ENCODE measurements around the genes MYO5B and DCC.

GRCh38 chr18:49499010-49499636 lies 6.9 kb upstream of the RPL17 start:
- PRO-cap, result no peak
- RAMPAGE, long total RNA, 4 experiments, result no peak in any of the 4 experiments

- PRO-cap, result no peak
- RAMPAGE, long total RNA, 4 experiments, result no peak in any of the 4 experiments
Measured at GRCh38 chr18:49725906-49726606, 87.3 kb downstream of the ACAA2 start.

DNA sequence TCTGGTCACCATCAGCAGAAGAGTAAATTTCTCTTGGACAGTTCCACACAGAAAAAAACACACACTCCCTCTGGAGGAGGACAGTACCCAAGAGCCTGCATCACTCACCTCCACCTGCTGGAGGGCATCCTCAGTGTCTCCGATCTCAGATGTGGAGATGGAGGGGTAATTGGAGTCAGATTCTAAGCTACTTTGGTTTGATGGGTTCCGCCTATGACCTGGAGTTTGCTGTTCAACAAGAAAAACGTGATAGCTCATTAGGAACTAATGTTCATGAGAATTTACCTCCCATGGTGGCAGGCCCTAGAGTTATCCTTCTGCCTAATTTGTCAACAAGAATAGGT lies 64.3 kb upstream of the ACAA2 start:
- PRO-cap, result no peak
- RAMPAGE, long total RNA, 4 experiments, result no peak in any of the 4 experiments

- PRO-cap, result no peak
- RAMPAGE, long total RNA, 4 experiments, result no peak in any of the 4 experiments
Measured at GRCh38 chr18:49954132-49954567, 140.8 kb upstream of the ACAA2 start.

- PRO-cap, result no peak
- RAMPAGE, long total RNA, 4 experiments, result no peak in any of the 4 experiments
Measured at GRCh38 chr18:50127619-50128124, 67.3 kb downstream of the MYO5B start.

DNA sequence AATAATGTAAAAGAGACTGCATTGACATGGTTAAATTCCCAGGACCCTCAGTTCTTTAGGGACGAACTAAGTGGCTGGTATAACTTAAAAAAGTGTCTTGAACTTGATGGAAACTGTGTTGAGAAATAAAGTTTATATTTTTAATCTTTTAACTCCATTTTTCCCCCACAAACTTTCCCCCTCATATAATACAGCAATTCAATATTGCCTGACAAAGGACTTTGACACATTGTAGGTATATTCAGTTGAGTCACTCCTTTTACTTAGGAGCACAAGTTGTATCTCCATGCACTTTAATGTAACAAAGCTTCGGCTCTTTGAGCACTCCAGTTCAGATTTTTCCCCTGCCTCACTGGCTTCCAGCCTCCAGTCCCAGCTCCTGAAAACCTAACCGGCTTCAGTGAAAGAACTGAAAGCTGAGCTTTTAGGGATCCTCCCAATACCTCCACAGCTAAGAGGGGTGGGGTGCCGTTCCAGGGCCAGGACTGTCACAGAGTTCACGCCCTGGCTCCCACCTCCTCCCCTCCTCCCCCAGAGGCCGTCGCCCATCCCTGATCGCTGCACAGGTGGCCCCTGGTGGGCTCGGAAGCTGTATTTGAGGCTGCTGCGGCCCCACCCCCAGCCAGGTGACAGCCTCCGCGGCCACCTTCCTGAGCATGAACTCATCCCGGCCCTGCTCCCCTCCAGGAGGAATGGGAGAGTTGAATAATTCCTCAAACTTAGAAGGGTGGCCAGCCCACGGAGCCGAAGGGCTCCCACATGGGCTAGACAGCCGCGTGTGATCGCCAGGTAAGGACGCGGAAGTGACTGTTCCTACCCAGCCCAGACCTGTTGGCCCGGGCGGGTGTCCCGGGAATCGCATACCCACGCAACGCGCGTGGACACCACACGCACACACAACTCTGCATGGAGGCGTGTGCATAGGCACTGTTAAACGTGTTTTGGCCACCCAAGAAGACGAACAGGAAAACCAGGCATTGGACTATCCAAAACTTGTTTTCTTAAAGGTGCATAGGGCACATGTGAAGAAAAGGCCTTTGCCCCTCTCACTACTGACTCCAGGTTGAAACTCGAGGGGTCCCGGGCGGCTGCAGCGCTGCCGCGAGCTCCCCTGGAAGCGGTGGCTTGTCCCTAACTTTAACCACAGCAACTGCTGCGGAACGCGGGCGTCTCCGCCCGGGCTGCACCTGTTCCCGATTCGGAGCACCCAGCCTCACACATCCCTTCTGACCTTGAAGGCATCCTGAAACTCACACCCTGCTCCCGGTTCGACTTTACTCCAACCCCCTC lies 1.7 kb downstream of the MYO5B start:
- PRO-cap, result no peak
- RAMPAGE, long total RNA, 4 experiments, result no peak in any of the 4 experiments

DNA sequence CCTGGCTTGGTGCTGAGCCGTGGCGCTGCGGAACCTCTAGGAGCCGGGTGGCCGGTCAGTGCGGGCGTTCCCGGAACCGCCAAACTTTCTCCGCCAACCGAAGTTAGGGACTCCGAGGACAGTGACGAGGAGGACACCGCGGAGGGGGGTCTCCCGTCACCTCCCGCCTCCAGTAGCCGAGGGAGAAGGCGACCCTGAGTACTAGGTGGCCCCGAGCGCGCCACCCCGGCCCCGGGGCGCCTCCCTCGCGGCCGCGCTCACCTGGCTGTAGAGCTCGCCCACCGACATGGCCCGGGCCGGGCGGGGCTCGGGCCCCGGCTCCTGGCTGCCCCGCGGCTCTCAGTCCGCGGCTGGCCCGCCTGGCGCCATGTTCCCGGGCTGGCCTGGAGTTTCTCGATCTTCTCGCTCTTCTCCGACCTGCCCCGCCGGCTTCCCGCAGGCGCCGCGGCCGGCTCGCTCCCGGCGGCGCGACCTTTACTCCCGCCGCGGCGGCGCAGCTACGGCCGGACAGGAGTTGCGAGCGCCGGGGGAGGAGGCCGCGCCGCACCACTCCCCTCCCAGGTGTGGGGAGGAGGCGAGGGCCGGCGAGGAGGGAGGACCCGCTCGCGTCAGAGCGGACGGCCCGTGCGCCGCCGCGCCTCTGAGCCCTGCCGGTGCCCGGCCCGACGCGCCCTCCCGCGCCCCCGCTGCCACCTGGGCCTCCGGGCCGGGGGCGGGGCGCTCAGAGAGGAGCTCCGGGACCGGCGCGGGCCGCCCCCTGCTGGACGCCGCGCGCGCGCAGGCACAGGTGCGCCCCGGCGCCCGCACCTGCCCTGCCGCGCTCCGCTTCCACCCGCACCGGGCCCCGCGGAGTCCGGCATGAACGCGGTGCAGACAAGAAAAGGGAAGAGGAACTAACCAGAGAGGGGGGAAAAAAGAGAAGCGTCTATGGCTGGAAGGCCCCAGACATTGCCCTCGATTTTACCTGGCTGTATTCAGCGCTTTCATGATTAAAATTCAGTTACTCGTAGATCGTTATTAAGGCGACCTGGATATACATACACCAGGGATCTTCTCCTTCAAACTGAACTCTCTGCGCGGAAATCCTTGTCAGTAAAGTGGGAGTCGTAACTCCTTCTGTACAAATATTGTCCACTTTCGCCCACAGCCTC lies at the start of gene MYO5B:
Gene MYO5B (minus strand): TSS at position 642 of the 1,151 bp plus-strand sequence.
- PRO-cap, result no peak
- RAMPAGE, long total RNA, 4 experiments, result no peak in any of the 4 experiments

- PRO-cap, result no peak
- RAMPAGE, long total RNA, 4 experiments, result no peak in any of the 4 experiments
Measured at GRCh38 chr18:50656894-50657580, 97.2 kb downstream of the MAPK4 start.

- PRO-cap, result no peak
- RAMPAGE, long total RNA, 4 experiments, result no peak in any of the 4 experiments
Measured at GRCh38 chr18:50806125-50806902, 13.5 kb downstream of the MRO start.

- PRO-cap, result no peak
- RAMPAGE, long total RNA, 4 experiments, result no peak in any of the 4 experiments
Measured at GRCh38 chr18:50816696-50817213, 3.1 kb downstream of the MRO start.

DNA sequence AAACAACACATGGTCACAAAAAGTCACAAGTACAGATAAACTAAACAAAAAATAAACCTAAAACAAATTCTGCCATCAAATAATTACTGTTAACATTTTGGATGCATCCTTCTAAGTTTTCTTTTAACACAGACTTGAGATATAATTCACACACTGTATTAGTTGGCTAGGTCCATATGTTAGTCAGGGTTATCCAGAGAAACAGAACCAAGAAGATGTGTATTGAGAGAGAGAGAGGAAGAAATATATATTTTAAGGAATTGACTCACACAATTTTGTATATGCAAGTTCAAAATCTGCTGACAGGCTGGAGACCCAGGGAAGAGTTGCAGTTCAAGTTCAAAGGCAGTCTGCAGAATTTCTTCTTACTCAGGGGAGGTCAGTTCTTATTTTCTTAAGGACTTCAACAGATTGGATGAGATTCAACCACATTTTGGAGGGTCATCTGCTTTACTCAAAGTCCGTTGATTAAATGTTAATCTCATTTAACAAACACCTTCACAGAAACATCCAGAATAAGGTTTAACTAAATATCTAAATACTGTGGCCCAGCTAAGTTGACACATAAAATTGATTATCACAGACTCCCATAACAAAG lies 23.0 kb upstream of the MRO start:
- PRO-cap, result no peak
- RAMPAGE, long total RNA, 4 experiments, result no peak in any of the 4 experiments

DNA sequence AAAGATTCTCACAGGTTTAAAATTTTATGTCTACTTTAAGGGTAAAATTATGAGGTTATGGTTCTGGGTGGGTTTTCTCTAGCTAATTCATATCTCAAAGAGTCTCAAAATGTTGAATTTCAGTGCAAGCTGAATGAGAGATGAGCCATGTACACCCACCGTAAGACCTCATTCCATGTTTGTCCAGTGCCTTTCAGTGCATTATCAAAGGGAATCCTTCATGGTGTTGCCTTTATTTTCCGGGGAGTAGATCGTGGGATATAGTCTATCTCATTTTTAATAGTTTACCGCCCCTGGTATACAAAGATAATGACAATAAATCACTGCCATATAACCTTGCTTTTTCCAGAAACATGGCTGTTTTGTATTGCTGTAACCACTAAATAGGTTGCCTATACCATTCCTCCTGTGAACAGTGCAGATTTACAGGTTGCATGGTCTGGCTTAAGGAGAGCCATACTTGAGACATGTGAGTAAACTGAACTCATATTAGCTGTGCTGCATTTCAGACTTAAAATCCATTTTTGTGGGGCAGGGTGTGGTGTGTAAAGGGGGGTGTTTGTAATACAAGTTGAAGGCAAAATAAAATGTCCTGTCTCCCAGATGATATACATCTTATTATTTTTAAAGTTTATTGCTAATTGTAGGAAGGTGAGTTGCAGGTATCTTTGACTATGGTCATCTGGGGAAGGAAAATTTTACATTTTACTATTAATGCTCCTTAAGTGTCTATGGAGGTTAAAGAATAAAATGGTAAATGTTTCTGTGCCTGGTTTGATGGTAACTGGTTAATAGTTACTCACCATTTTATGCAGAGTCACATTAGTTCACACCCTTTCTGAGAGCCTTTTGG lies 51.4 kb downstream of the SMAD4 start:
- PRO-cap, result no peak
- RAMPAGE, long total RNA, 4 experiments, result no peak in any of the 4 experiments

DNA sequence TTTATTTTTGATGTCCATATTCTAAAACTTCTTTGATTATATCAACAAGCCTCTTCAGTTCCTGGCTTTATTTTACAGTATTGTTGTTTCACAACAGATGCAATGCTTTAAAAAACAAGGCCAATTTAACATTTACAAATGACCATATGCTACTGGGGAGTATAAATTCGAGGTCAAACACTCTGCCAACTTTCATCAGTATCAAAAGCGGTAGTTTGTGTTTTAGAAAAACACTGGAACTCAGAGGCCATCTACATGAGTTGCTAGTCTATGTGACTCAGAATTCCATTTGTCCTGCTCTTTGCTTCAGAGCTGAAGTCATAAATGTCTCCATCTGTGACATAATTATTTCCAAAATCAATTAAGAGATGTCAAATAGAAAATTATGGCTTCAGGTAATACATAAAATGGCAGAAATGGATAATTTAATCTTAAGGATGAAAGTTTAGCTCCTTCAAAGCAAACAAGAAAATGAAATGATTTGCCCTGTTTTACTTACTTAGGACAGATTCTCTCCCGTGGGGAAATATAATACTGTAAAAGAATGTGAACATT lies 3.8 kb downstream of the MEX3C start:
- PRO-cap, result no peak
- RAMPAGE, long total RNA, 4 experiments, result no peak in any of the 4 experiments

- PRO-cap, result no peak
- RAMPAGE, long total RNA, 4 experiments, result no peak in any of the 4 experiments
Measured at GRCh38 chr18:51345892-51346450, 148.5 kb upstream of the MEX3C start.

DNA sequence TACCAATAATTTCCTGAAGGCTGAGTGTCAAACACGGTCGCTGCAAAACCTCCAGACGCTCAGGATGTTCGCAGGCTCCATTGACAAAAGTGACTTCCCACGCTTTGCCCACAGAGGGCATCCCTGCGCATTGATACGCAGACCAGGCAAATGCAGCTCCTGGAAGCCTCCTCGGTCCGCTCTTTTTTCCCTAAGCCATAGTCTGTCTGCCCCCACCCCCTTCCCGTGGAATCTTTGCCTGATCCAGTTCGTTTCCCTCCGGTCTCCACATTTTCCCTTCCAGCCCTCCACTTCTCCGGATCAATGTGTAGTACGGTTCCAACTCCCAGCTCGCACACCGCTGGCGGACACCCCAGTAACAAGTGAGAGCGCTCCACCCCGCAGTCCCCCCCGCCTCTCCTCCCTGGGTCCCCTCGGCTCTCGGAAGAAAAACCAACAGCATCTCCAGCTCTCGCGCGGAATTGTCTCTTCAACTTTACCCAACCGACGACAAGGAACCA lies at the start of gene DCC:
Gene DCC (plus strand): TSS at position 333 of the 500 bp plus-strand sequence.
- PRO-cap, result no peak
- RAMPAGE, long total RNA, 4 experiments, result no peak in any of the 4 experiments

GRCh38 chr18:52341805-52342378 lies 1.9 kb downstream of the DCC start:
- PRO-cap, result no peak
- RAMPAGE, long total RNA, 4 experiments, result no peak in any of the 4 experiments

DNA sequence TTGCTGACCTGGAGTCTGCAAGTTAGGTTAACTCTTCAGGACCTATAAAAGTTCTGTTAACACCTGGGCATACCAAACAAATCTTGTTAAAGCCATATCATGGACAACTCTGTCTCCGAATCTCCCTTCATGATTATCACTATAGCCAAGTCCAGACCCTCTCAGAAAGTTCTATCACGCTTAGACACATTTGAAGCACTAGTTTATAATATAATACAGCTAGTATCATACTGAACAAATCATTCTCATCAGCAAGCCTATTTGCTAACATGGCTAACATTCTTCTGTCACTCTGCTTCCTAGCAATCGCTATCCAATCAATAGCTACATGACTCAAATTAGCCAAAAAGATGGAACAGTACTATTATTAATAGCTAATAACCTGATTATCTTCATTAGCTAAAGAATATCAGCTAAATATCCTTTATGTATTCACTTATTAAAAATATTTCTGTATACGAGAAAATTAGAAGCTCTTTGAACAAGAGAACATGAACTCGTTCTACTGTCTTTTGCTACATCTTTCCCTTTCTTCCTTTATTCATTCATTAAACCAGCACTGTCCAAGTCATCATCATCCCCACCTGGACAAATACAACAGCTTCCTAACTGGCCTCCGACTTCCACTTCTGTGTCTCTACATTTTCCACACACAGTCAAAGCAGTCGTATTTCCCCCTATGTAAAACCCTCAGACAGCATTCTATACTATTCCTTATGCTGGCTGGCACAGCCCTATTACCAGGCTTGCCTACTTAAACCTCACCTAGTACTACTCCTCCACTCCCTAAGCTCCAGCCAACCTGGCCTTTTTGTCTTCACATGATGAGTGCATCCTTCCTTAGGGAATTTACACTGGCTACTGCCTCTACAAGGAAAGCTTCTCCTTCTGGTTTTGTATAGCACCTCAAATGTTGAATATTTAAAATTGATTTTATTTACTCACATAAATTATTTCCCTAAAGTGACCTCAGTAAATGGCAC lies 27.6 kb downstream of the MBD2 start:
- PRO-cap, result no peak
- RAMPAGE, long total RNA, 4 experiments, result no peak in any of the 4 experiments

- PRO-cap, result no peak
- RAMPAGE, long total RNA, 4 experiments, result no peak in any of the 4 experiments
Measured at GRCh38 chr18:54223478-54223830, 1.0 kb downstream of the MBD2 start.

DNA sequence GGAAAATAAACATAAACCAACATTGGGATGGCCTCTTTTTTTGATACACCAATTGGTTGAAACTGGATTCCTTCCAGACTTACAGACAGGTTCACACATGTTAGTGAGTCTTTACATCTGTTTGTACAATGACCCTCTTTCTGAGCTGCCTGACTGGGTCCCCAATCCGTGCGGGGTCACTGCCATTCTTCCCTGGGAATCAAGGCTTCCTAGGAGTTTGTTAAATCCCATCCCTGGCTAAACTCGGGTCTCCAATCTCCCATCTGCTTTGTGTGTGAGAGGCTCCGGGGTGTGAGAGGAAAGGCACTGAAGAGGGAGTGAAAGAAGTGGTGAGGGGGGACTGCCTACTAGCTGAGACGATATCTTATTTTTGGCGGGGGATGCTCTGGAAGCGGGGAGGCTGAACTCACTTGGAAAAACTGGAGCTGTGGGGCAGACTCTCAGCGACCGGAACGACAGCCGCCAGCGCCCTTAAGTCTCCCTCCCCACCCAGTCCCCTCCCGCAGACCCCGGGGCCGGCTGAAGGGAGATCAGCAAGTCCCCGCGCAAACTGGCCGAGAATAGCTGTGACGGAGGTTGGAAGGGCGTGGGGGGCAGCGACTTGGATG lies 420 bp downstream of the STARD6 start:
- PRO-cap, result no peak
- RAMPAGE, long total RNA, 4 experiments, result no peak in any of the 4 experiments

DNA sequence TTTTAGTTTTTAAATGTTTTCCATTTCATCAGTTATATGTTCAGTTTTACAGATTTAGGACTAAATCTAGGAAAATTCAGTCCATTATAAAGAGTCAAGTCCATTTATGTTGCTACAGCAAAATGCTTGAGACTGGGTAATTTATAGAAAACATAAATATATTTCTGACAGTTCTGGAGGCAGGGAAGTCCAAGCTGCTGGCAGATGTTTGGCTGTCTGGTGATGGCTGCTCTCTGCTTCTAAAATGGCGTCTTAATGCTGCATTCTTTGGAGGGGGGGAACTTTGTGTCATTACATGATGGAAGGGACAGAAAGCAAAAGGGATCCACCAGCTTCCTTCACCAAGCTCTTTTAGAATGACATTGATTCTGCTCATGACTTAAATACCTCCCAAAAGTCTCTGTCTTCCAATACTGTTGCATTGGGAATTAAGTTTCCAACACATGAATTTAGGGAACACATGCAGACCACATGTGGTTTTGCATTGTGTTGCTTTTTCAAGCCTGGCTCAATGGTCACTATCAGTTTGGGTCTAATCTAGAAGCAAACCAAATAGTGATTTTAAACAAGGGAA lies 30.5 kb downstream of the C18orf54 start:
- PRO-cap, result no peak
- RAMPAGE, long total RNA, 4 experiments, result no peak in any of the 4 experiments